GM23248 (cell line): ENCODE data around the genes GNAO1 and CCL17.

DNA sequence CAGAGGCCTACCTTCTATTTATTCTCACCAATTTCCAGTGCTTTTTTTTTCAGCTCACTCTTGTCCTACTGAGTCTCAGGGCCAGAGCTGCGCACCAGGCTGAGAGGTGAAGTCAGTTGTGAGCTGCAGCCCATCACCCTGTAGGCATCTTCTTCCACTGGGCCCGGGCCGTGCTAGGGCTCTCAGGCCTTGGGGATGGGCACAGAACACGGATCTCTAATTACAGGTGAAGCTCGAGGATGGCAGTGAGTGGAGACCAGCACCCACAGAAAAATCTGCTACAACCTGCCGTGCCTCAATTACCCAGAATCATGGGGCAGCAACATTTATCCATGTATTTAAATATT, 82.1 kb downstream of the IRX5 start:
- RAMPAGE, long total RNA, result no peak

GRCh38 chr16:55263774-55264336, 60.1 kb upstream of the IRX6 start:
- RAMPAGE, long total RNA, result no peak

- RAMPAGE, long total RNA, result no peak
These were observed 65.6 kb downstream of the IRX6 start for GRCh38 chr16:55389402-55390227.

DNA sequence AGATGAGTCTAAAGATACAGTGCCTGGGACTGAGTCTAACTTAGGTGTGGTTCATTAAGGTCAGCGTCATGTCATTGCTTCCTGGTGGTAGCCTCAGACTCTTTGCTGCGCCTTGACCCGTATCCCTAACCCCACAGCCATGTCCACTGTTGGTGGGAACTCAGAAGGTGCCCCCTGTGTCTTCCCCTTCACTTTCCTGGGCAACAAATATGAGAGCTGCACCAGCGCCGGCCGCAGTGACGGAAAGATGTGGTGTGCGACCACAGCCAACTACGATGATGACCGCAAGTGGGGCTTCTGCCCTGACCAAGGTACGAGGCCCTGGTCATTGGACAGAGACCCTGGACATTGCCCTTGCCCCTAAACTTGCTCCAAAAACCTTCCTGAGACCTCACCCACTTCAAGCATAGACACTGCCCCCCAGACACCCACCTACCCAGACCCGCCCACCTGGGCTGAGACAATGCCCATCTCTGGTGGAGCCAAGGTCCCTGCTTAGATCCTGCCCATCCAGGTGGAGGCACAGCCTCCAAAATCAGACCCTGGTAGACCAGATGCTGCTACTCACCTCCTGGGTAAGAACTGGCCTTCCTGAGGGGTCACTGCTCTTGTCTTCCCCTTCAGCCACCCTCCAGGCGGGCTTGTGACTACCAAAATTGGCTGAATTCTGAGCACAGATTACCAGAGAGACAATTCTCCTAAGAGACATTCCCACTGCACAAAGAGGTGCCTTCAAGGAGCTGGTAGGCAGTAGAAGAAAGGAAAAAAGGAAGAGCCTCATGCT, 10.7 kb downstream of the MMP2 start:
- RAMPAGE, long total RNA, result no peak

DNA sequence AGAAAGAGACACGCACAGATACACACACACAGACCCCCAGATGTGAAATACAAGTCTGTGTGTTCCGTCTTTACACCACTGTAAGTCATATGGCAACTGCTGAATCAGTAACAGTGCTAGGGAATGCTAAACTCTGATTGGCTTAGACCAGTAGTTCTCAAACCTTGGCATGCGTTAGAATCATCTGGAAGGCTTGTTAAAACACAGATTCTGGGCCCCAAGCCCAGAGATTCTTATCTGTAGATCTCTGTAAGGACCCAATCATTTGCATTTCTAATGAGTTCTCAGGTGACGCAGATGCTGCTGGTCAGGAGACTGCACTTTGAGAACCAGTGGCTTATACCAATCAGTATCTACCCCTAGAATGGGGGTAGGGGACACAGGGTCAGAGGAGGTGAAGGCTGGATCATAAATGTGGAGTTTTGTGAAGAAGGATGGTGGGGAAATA, 12.9 kb upstream of the LPCAT2 start:
- RAMPAGE, long total RNA, result no peak

- RAMPAGE, long total RNA, result no peak
These were observed 10.7 kb upstream of the LPCAT2 start for GRCh38 chr16:55498047-55498702.

DNA sequence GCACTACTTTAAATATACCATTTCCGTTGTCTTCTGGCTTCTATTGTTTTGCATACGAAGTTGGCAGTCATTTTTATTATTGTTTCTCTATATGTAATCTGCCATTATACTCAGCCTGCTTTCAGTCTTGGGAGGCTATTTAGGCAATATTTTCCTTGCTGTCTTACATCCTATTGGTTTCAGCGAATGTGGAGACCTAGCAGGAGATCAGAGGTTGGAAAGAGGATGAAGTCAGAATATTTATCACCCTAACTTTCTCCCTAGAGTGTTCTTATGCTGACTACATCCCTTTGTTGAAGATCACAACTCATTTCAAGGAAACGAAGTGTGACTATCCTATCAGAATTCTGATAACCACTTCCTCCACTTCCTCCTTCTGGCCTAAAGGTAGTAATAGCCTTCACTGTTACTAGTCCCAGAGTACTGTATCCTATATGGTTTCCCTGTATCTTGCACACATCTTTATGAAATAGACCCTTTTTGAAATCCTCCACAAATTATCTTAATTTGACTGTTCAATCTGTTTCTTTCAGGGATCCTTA, 41.8 kb upstream of the SLC6A2 start:
- RAMPAGE, long total RNA, result no peak

- RAMPAGE, long total RNA, result no peak
These were observed at the start of gene GNAO1 for GRCh38 chr16:56191154-56191986. Gene GNAO1 (plus strand): TSS chr16:56191489.

- RAMPAGE, long total RNA, result no peak
These were observed 79.5 kb downstream of the GNAO1 start for GRCh38 chr16:56270839-56271068.

DNA sequence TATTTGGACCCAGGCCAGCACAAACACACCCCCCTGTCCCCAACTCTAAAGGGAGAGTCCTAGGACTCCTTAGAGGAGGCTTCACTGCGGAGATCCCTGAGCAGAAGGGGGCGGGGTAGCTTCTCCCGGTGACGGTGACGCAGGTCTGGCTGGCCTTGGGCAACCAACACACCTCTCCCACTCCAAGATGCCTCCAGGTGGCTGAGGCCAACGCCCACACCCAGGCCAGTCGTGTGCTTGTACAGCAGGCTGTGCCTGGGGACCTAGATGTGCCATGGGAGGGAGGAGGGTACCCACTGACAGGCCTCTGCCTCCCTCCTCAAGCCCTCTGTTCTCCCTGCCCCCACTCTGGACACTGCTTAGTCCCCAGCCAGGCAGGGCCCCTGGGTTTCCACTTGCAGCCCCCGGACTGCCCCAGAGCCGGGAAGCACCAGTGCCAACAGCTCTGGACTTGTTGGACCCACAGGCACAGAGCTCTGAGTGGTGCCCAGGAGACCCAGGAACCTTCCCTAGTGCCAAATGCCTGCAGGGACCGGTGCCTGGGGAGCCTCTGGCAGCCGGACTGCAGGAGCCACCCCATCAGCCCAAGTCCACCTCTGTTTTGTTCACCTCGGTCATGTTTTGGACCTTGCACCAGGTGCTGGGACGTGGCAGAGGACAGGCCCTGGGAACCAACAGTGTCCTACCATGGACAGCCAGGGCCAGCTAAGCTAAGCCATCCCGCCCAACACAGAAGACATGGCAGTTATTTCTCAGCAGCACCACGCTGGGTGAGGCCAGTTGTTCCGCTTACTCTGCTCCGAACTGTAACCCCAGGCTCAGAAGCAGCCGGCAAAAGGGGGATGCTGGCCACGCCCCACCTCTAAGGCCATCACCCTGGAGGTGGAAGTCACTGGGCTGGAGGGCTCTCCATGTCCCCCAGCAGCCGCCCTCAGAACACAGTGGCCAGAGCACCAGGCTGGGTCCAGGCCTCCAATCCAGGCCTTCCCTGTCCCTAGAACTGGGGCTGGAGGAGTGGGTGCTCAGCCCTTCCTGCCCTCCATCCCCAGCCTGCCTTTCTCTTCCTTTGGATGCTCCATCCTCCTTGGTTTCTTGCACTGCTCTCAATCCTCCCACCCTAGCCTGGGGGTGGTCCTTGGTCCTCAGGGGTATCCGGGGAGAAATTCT, 79.9 kb downstream of the AMFR start:
- RAMPAGE, long total RNA, result no peak

DNA sequence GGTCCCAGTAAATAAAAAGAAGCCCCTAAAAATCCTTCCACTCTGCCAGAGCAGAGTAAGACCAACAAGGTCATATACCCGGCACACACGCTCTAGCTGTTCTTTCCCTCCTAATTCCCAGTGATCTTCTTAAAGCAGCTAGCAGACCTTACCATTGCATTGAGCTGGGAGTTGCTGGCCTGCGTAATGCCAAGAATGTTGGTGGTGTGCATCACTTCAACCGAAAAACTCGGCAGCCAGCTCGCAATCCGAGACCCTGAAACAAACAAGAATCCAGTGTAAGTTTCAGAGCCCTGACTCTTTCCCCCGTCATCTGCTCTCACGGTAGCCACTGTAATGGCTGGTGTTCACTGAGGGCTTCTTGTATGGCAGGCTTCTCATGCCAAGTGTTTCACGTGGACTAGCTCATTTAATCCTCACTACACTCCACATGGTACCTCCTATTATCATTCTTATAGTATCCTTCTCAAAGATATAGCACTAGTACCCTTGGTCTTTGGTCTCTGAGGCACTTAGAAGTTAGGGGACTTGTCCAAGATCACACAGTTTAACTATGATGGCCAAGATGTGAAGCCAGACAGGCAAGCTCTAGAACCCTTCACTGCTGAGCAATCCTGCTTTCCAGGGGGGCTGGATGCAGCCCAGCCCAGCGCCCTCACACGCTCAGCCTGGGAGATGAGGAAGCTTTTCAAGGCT, 39.4 kb downstream of the AMFR start:
- RAMPAGE, long total RNA, result no peak

DNA sequence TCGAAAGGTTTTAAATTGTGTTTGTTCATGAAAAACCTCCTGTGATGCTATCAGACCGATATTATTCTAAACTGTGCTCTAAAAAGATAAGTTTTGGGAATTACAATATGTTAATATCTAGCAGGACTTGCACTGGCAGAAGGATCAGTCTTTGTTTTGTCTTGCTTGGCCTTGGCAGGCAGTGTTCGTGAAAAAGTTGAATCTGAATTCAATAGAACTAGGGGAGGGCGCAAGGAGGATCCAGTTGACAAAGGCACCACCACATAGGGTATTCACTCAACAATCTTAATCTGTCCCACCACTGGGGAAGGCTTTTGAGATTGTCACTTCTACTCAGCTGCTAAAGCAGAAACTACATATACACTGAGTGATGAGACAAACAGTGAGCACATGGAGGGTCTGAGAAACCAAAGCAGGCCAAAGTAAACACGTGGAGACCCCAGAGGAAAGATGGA, 2.5 kb downstream of the AMFR start:
- RAMPAGE, long total RNA, result no peak

- RAMPAGE, long total RNA, result no peak
These were observed 1.2 kb upstream of the MT2A start for GRCh38 chr16:56606983-56607734.

DNA sequence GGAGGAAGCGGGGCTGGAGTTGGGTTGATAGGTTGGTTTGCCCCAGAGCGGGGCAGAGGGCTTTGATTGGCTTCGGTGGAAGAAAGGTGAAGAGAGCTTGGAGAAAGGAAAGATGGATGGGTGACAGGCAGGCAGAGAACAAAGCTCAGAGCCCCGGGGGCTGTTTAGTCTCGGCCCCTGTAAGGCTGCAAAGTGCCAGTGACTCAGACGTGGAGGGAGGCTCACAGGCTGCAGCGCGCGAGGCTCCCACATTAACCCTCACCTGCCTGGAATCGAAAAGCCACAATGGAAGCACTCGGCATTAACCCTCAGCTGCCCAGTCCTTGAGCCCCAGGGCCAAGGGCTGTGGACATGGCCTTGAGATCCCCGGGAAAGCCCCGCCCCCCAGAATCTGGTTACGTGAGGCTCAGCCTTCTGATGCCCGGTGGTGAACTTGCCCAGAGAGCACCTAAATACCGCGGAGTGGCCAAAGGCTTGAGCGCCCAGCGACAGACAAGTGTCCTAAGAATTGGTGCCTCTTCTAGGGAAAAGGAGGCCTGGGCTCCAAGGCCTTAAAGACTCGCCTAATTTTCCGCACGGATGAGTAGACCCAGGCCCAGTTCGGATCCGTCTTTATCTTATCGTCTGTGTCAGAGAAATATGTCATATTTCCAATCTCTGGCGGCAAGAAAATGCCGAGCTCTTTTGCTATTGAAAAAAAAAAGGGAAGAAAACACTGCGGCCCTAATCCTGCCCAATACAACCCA, 846 bp upstream of the CPNE2 start:
- RAMPAGE, long total RNA, result no peak

- RAMPAGE, long total RNA, result no peak
These were observed 812 bp downstream of the CPNE2 start for GRCh38 chr16:57093170-57093620.

DNA sequence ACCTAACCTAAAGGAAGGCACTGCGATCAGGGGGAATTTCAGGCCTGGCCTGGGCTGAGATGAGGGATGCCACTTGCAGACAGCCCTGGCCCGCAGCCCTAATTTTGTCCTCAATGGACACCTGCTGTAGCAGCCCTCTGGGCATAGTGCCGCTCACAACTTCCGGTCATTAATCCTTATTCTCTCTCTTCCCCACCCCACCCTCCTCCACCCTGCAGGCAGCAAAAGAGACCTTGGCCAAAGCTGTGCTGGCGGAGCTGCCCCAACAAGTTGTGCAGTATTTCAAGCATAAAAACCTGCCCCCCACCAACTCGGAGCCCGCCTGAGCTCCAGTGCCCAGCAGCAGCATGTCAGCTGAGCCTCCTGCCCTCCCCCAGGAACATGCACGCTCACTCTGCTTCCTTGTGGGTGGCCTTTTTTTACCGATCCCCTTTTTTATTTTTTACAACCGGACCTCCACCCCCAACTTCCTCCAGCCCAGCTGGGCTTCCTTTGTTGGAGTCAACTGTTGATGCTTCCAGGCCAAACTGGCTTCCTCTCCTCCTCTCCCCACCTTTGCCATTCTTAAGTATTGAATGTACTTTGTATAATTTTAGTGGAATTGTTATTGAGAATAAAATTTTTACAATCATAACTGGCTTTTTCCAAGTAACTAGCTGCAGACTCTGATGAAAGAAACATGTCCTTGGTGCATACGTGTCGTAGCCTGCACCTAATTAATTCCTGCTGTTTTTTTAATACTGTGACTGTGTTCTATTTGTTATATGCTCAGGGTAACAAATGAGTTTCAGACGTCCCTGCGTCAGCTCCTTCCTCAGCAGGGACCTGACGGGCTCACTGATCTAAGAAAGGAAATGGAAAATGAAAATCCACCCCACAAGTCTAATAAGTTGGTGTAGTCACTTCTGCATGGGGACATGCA, 38.2 kb downstream of the PSME3IP1 start:
- RAMPAGE, long total RNA, result no peak

GRCh38 chr16:57194497-57195079, 8.5 kb downstream of the RSPRY1 start:
- RAMPAGE, long total RNA, result no peak

DNA sequence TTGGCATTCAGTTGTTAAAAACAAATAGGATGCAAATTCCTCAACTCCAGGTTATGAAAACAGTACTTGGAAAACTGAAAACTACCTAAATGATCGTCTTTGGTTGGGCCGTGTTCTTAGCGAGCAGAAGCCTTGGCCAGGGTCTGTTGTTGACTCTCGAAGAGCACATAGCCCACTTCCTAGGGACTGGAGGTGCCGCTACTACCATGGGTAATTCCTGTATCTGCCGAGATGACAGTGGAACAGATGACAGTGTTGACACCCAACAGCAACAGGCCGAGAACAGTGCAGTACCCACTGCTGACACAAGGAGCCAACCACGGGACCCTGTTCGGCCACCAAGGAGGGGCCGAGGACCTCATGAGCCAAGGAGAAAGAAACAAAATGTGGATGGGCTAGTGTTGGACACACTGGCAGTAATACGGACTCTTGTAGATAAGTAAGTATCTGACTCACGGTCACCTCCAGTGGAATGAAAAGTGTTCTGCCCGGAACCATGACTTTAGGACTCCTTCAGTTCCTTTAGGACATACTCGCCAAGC, 18.5 kb downstream of the RSPRY1 start:
- RAMPAGE, long total RNA, result no peak

DNA sequence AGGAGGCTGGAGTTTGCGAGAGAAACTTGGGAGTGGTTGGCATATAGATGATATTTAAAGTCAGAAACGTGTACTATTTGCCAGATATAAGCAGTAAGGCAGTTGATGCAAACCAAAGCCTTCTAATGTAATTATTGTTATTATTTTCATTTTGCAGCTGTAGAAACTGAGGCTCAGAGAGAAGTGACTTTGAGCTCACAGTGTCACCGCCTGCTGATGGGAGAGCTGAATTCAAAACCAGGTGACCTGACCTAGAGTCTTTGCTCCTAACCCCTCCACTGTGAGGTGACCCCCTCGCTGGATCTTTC, at the start of gene CCL17:
Gene CCL17 (plus strand): TSS at position 172 of the 308 bp plus-strand sequence.
- RAMPAGE, long total RNA, result no peak

- RAMPAGE, long total RNA, result no peak
These were observed 6.0 kb downstream of the DOK4 start for GRCh38 chr16:57480186-57480728.